Testis (tissue), 5 donors: ENCODE data around the genes HSPA8 and SCN3B.

DNA sequence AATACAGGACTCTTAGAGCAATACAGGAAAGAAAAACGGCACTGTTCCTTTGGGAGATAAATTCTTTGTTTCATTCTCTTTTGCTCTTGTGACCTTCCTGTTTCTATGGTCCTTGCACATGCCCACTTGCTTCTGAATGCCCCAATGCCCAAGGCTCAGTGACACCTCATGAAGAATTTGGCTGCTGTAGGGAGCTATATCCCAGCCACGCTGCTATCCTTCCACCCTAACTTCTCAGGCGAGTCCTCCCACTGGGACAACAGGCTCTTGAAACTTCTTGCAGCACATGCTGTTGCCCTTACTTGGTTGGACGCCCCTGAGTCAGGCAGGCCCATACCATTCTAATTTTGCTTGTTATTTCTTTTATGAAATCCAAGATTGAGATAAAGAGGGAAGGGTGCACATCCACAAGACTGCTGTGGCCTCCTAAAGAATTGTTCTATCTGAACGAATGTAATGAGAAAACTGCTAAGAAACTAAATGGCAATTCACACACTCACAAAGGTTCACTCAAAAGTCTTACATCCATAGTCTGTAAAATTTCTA is 57.6 kb upstream of the BLID start:
- PRO-cap, 3 experiments: no peak in any of the 3 experiments
- RAMPAGE, long total RNA, 2 experiments: no peak in any of the 2 experiments
- RRBS: no CpG with 5 or more reads among the region's 5 CpGs

- PRO-cap, 3 experiments: peak in 2 of 3 experiments; most common minus-strand start chr11:122354184 (in 2)
- RAMPAGE, long total RNA, 2 experiments: no peak in any of the 2 experiments
- RRBS: no CpG with 5 or more reads among the region's 4 CpGs
These were observed 238.0 kb upstream of the BLID start for GRCh38 chr11:122353970-122354458.

DNA sequence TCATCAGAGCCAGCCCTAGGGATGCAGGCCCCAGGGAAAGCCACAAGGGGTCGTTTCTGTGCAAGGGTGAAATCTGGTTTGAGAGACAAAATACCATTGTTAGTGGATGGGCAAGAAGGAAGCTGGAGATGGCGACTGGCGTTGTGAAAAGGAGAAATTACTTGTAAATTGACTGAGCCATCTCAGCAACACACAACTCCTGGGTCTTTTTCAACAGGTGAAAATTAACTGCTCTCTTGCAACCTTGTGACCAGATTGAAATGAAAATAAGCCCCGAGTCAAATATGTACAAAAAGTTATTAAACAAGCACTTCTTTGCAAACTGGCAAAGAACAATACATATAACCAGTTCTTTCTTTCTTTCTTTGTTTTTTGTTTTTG is 26.4 kb upstream of the UBASH3B start:
- PRO-cap, 3 experiments: no peak in any of the 3 experiments
- RAMPAGE, long total RNA, 2 experiments: no peak in any of the 2 experiments
- RRBS: no CpG with 5 or more reads among the region's 4 CpGs

GRCh38 chr11:122690773-122691859 is 35.6 kb downstream of the UBASH3B start:
- PRO-cap, 3 experiments: no peak in any of the 3 experiments
- RAMPAGE, long total RNA, 2 experiments: no peak in any of the 2 experiments
- RRBS: no CpG with 5 or more reads among the region's 17 CpGs

DNA sequence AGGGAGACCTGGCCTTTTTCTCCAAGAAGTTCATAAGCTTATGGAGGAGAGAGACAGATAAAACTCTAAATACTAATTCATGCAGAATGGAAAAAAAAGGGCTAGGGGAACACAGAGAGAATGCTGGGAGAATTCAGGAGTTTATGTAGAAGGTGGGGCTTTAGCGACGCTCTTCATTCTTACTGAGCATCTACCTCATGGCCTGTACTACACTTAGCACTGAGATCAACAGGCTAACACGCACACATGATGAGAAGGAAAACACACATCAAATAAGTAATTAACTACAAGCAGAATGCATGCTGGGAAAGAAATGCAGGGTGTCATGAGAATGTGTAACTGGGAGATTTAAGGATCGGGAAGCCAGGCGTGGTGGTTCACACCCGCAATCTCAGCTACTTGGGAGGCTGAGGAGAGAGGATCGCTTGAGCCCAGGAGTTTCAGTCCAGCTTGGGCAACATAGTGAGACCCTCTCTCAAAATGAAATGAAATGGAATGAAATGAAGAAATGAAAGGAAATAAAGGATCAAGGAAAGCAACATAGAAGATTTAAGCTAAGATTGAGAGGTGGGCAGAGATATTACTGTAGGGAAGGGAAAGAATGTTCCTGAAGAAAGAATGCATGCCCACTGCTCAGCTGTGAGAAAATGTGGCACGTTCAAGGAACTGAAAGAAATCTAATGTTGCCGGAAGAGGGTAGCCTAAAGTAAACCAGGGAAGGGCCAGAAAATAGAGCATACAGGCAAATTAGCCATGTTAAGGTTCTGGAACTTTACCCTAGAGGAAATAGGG is 81.1 kb downstream of the UBASH3B start:
- PRO-cap, 3 experiments: no peak in any of the 3 experiments
- RAMPAGE, long total RNA, 2 experiments: no peak in any of the 2 experiments
- RRBS: no CpG with 5 or more reads among the region's 9 CpGs

DNA sequence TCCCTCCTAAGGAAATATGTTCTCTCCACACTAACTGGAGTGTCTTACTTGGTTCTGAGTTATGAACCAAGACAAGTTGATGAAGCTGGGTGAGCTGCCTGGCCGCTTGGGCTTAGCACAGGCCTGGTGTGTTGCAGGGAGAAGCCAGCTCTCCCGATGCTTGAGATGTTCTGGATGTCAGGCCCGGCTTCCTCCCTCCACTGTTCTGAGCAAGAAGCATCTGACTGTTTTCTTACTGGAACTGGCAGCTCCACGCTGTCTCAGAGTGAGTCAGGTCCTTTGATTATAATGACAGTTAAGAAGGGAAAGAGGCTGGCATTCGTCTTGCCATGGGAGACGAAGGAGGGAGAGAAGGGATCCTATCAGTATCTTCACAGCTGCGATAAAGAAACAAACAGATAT is 46.5 kb upstream of the CRTAM start:
- PRO-cap, 3 experiments: peak in 1 of 3 experiments; most common minus-strand start position 207 of the sequence (in 1)
- RAMPAGE, long total RNA, 2 experiments: no peak in any of the 2 experiments
- RRBS: no CpG with 5 or more reads among the region's 7 CpGs

DNA sequence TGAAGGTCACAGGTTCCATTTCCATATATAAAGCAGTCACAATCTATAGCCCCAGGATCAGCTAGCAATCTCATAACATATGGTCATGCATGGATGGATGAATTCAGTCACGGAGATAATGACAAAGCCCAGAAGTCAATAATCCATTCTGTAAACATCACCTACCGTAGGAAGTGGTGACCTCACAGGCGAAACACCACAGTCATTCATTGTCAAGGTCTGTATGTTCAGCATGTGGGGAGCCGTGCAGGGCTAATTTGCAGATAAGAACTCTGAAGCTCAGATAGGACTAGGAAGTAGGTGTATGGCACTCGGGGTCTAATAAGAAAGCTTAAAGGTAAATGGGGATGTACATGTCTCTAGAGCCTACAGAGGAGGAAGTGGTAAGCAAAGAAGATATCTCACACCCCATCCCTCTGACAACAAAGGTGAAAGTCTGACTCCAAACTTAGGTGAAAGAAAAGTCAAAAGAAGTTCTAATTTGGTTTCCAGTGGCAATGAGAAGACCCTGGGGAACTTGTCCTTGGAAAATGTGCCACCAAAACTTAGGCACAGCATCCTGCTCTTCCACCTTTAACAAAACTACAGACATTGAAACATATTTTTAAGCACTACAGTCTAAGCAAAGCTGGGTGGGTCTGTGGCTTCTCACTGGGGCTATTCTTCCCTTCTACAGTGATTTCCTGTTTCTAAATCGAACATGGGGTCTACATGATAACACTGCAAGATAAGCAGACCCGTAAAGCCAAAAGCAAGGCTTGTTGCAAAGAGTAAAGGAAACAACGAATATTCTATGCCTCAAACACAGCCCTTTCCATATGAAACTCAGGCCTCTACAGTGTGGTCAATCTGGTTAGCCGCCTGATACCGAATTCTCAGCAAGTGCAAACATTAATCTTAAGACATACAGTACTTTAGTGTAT is 5.2 kb downstream of the CRTAM start:
- PRO-cap, 3 experiments: no peak in any of the 3 experiments
- RAMPAGE, long total RNA, 2 experiments: no peak in any of the 2 experiments
- RRBS: no CpG with 5 or more reads among the region's 10 CpGs

DNA sequence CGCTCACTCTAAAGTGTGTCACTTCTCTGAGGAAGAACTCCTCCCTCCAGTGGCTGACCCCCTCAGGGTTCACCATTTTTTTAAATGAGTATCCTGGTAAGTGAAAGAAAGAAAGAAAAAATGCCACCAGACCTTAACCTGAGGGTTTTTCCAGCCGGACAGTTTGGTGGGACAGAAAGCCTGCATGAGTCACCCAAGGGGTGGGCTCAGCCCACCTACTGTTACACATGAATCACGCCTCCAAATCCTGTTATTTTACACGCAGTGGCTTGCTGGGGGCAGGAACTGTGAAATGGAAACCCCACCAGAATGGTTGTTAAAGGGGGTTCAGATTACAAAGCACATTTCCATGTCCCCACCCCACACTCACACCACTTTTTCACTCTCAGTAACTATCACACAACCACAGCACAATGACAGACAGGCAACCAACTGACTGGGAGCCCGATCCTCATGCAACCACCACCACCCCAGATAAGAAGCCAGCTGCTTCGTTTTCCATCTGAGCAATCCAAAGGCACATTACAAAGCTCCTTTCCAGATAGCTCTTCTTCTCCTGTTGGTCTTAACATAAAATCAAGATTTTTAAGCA is 11.9 kb downstream of the CRTAM start:
- PRO-cap, 3 experiments: no peak in any of the 3 experiments
- RAMPAGE, long total RNA, 2 experiments: no peak in any of the 2 experiments
- RRBS: no CpG with 5 or more reads among the region's 6 CpGs

- PRO-cap, 3 experiments: no peak in any of the 3 experiments
- RAMPAGE, long total RNA, 2 experiments: no peak in any of the 2 experiments
- RRBS: no CpG with 5 or more reads among the region's 1 CpG
These were observed 20.4 kb upstream of the JHY start for GRCh38 chr11:122862091-122862568.

DNA sequence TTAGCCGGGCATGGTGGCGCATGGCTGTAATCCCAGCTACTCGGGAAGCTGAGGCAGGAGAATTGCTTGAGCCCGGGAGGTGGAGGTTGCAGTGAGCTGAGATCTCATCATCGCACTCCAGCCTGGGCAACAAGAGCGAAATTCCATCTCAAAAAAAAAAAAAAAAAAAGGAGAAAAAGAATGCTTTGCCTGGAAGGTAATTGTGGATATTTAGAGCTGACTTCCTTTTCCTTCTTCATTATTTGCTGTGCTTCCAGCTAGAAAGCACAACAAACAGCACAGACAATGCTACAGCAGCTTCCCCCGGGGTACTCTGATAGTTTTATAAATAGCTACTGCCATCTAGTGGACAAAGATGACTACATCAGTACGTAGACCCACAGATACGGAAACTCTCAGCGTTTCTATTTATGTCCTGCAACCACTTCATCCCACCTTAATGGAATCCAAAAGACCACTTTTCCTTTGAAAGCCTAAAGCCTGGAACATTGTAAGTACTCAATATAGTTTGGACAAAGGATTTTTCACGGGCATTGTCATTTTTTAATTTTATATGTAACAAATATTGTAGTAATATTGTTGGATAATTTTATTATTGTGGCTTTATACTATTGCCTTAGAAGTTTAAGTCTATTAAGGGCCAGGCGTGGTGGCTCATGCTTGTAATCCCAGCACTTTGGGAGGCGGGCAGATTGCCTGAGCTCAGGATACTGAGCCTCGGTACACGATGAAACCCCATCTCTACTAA is 7.6 kb downstream of the HSPA8 start:
- PRO-cap, 3 experiments: no peak in any of the 3 experiments
- RAMPAGE, long total RNA, 2 experiments: no peak in any of the 2 experiments
- RRBS: no CpG with 5 or more reads among the region's 15 CpGs

GRCh38 chr11:123057844-123058880 is 3.8 kb downstream of the HSPA8 start:
- PRO-cap, 3 experiments: no peak in any of the 3 experiments
- RAMPAGE, long total RNA, 2 experiments: start-site peak on the minus strand in 1 of 2 experiments, at chr11:123058275-123058780 at its widest, 572 to 1,202 reads per replicate
- RRBS: no CpG with 5 or more reads among the region's 12 CpGs

DNA sequence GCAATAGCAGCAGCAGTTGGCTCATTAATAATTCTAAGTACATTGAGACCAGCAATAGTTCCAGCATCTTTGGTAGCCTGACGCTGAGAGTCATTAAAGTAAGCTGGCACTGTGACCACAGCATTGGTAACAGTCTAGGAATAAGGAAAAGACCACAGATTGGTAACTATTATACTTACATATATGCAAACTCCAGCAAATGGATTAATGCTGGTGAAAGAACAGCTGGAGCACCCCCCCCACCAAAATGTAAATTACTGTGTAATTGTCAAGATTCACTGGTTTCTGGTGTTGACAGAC is 1.9 kb downstream of the HSPA8 start:
- PRO-cap, 3 experiments: no peak in any of the 3 experiments
- RAMPAGE, long total RNA, 2 experiments: no peak in any of the 2 experiments
- RRBS: no CpG with 5 or more reads among the region's 1 CpG

DNA sequence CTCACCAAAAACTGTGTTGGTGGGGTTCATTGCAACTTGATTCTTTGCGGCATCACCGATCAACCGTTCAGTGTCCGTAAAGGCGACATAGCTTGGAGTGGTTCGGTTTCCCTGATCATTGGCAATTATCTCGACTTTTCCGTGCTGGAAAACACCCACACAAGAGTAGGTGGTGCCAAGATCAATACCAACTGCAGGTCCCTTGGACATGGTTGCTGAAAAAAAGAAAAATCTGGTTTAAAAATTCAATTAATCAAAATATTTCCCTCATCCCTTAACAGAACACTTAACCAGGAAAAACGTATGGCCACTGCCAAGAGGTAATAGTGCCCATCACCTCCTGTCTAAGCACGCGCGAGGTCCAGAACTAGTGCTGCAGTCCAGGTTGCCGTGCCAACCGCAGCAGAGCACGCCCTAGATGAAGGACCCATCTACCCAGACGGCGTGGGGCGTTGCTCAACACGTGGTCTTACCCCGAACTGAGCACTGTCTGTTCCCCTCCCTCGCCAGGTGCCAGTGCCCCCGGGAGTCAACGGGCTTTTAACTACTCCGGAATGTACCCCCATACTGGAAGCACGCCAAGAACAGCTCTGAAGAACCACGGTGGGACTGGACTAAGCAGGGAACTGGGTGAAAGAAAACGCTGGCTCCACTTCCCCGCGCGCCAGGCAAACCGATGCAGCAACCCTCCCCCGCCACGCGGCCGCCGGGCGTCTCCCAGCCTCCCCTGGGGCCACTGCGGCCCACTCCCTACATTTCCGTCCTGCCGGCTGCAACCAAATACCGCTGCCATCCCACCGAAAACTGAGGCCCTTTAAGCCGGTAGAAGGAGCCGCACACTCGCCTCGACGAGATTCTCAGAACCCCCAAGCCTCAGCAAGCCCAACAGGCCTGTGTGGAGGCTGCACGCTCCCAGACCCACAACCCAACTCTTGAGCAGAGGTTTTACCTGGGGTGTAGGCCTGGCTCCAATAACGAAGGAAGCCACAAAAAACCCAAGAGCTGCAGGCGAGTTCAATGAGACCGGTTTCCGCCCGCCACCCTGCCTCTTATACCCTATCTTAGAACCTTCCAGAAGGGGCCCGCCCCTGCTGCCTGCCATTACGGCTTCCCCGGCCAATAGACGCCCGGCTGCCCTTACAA is at the start of gene HSPA8:
Gene HSPA8, minus strand, starts transcription at position 1,022 of the 1,143 bp plus-strand sequence.
- PRO-cap, 3 experiments: peak in 3 of 3 experiments; most common plus-strand start position 438 of the sequence (in 1); most common minus-strand start position 1,025 of the sequence (in 3)
- RAMPAGE, long total RNA, 2 experiments: start-site peak on the minus strand in 2 of 2 experiments, centred at positions 1,027 to 1,032 of the sequence, 6,752 to 13,724 reads per replicate
- RRBS: 2% methylated on average over 13 of the region's 58 CpGs

DNA sequence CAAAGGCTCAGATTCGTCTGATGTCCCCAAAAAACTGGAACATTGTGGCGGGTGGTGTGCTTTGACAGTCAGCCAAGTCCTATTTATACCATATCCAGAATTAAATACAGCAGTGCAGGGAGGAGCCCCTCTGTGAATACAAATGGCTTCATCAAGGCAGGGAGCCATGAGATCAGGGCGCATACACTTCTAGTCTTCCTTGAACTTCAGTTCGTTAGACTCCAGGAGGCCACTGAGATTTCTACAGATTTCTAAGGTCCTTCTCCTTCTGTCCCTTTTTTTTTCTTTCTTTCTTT is 41.4 kb upstream of the HSPA8 start:
- PRO-cap, 3 experiments: peak in 3 of 3 experiments; most common plus-strand start position 109 of the sequence (in 3)
- RAMPAGE, long total RNA, 2 experiments: no peak in any of the 2 experiments
- RRBS: no CpG with 5 or more reads among the region's 4 CpGs

- PRO-cap, 3 experiments: peak in 2 of 3 experiments; most common plus-strand start chr11:123195825 (in 1); most common minus-strand start chr11:123195773 (in 2)
- RAMPAGE, long total RNA, 2 experiments: no peak in any of the 2 experiments
- RRBS: 13% methylated on average over 9 of the region's 60 CpGs
These were observed 900 bp upstream of the CLMP start for GRCh38 chr11:123195638-123196658.

- PRO-cap, 3 experiments: peak in 2 of 3 experiments; most common minus-strand start chr11:123207336 (in 2)
- RAMPAGE, long total RNA, 2 experiments: start-site peak on the minus strand in 2 of 2 experiments, at chr11:123207336-123207351 at its widest, 11 to 17 reads per replicate
- RRBS: no CpG with 5 or more reads among the region's 10 CpGs
These were observed 11.9 kb upstream of the CLMP start for GRCh38 chr11:123206747-123207461.

GRCh38 chr11:123488172-123489151 is 58.4 kb downstream of the GRAMD1B start:
- PRO-cap, 3 experiments: no peak in any of the 3 experiments
- RAMPAGE, long total RNA, 2 experiments: no peak in any of the 2 experiments
- RRBS: no CpG with 5 or more reads among the region's 18 CpGs

DNA sequence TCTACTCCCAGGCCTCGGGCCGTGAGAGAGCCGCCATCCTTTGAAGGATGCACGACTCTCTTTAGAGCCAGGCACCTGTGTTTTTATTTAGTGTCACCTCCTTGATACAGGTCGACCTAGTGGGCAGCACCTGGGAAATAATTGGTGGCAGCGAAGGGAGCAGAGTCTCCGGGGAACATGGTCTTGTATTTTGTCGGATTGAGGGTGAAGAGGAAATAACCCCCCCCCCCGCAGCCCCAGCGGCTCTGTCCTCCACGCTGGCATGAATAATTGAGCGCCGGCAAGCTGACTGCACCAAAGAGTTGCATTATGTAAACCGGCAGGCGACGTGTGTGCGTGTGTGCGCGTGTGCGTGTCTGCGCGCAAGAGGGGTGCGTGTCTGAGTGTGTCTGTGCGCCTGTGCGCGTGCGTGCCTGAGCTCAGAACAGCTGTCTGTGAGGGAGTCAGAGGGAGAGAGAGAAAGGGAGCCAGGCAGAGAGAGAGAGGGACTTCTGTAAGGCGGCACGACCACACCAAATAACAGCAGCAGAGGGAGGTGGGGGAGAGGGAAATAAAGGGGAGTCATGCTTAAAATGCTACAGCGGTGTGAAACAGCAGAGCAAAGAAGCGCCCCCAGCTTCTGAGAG is 94.5 kb downstream of the SCN3B start:
- PRO-cap, 3 experiments: peak in 3 of 3 experiments; most common plus-strand start position 446 of the sequence (in 3); most common minus-strand start position 264 of the sequence (in 1)
- RAMPAGE, long total RNA, 2 experiments: no peak in any of the 2 experiments
- RRBS: 2% methylated on average over 5 of the region's 31 CpGs

DNA sequence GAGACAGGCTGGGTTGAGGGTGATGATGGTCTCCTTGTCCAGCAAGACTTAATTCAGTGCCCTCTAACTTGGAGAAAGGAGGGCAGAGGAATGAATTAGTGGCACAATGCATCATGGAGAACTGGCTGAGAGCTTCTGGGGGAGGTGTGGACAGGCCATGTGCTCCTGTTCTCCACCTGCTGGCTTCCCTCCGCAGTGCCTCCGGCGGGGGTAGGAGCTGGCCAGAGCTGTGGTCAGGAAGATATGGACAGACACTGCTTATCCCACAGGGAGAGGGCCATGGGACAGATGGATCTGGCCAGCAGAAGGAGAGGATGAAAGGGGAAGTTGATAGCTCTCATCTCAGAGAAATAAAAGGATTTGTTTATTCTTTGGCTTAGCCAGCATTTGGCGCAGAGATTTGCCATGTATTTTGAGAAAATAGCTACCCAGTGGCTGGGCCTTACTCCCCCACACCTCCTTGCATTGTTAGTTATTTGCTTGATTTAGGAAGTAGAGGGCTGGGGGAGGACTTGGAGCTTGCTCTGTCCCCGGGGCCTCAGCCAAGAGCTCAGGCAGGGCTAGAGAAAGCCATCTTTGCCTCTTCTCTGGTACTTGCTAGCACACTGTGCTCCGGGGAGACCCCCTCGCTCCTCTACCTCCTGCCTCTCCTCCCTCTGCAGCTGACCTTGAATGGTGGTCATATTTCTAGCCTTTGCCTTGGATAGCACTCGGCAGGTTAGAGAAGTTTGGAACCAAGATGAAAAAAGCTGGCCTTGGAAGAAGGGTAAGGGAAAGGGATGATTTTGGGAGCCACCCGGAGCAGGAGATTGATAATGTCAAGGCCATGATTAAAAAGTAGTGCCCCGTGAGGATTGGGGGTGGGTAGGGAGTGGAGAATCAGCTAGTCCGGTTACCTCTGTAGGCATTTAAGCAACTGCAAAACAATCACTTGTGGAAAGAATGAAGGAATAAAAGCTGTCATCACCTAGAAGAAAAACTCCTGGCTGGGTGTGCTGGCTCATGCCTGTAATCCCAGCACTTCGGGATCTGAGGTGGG is 93.0 kb downstream of the SCN3B start:
- PRO-cap, 3 experiments: peak in 1 of 3 experiments; most common plus-strand start position 224 of the sequence (in 1); most common minus-strand start position 127 of the sequence (in 1)
- RAMPAGE, long total RNA, 2 experiments: start-site peak on the minus strand in 1 of 2 experiments, centred at position 101 of the sequence, 9 reads per replicate
- RRBS: 63% methylated on average over 4 of the region's 12 CpGs

DNA sequence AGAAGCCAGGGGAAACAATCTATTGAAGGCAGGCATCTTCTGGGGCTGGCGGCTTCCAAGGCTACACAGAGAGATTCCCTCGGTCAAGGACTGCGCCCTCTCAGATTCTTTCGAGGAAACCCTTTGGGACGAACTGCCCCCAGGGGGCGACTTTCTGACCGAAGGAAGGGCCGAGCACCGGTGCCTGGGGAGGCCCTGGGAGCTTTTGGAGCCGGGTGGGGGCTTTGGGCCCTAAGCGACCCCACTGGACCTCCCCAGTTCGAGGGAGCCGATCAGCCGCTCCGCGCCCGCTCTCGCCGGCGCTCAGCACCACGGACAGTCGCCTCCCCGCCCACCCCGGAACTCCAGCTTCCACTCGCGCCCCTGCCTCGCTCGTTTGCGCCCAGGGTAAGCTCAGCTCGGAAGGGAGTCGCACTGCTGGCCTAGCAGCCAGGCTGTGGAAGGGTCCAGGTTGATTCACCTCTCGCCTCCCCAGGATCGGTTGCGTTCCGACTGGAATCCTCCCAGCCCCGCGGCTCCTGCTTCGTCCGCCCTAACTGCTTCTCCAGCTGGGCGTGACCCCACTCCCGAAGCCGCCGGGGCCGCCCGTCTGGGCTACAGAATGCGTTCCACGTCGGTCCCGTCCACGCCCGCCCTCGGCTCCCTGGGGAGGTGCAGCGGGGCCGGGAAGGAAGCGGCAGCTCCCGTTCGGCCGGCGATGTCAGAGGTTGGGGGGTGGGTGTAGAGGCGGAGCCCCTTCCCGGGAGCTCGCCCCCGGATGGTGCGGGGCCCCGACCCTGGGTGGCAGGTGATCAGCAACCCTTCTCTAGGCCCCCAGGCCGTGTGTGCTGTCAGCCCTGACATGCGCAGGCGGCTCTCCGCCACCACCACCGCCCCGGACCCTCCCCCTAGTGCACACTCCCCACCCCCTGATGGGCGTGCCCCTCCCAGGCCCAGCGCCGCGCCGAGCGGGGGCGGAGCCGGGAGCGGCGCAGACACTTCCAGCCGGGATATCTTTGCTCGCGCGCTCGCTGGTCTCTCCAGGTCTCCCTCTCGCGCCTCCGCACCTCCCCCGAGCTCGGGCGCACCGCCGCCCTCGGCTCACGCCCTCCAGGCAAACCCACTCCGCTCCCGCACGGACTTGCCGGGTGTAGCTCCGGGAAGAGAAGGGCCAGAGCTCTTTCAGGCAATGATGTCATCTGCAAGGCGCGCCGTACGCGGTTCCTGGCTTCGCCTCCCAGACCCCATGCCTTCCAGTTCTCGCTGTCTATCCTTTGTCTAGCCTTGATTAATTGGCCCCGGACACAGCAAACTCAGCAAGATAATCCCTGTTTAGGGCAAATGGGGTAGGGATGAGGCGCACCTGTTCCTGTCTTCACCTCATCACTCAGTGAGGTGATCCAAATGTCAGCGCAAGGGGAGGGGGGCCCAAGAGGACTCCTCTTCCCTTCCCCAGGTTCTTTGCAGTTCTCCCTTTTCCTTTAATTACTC is at the start of gene SCN3B:
Gene SCN3B, minus strand, starts transcription at position 859 of the 1,470 bp plus-strand sequence.
- PRO-cap, 3 experiments: peak in 3 of 3 experiments; most common plus-strand start position 973 of the sequence (in 2); most common minus-strand start position 822 of the sequence (in 3)
- RAMPAGE, long total RNA, 2 experiments: start-site peak on the minus strand in 1 of 2 experiments, centred at position 855 of the sequence, 14 reads per replicate
- RRBS: 1% methylated on average over 38 of the region's 111 CpGs